Aortic smooth muscle cell (primary cell): ENCODE measurements around the gene LHX4.

DNA sequence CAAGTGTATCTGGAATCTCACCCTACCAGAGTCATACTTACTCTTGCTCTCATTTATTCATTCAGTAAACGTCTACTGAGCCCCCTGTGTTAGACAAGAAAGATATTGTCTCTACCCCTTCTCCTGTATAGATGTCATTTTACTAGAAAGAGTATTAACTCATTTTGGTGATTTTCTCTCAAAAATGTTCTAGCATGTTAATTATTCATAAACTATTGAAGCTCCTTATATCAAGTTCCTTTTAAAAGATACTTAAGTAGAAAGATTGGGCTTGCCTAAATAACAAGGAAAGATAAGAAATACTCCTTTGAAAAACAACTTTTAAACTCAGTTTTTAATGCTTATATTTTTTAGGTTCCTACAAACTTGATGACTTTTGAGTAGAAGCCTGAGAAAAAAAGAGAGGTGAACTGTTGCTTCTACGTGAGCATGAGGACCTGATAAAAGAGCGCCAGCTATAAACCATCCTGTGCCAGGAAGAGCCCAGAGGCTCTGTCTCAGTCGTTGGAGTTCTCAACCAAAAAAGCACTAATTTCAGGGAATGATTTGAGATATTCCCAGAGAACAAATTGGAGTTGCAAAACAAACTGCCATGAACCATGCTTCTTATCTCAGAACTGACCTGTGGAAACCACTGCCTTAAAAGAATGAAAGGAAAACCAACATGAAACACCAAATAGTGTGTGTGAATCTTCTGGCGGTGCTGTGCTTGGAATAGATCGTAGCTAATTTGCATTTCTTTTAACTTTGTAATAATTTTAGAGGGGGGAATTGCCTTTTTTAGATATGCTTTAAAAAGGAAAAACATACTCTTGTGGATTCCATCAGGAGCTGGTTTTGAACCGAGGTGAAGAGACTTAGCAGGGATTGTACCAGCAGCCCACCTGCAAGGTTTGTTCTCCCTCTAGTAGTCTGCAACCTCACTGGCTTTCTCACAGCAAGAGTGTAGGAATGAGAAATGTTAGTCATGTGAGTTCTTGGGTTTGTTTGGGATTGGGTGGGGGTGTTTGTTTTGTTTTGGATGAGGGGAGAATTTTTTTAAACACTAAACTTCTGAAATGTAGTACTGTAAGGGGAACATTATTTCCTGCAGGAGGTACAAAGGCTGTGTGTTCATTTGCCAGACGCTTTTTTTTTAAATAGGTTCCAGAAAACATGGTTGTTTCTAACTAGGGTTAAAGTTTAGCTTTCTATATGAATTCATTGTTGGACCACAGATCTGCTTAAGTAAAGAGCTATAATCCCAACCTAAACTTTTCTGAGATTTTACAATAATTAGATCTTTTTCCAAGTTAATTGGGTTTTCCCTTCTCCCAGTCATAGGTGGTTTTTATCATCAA, 45.6 kb upstream of the ANGPTL1 start:
- RRBS = no CpG with 5 or more reads among the region's 8 CpGs

DNA sequence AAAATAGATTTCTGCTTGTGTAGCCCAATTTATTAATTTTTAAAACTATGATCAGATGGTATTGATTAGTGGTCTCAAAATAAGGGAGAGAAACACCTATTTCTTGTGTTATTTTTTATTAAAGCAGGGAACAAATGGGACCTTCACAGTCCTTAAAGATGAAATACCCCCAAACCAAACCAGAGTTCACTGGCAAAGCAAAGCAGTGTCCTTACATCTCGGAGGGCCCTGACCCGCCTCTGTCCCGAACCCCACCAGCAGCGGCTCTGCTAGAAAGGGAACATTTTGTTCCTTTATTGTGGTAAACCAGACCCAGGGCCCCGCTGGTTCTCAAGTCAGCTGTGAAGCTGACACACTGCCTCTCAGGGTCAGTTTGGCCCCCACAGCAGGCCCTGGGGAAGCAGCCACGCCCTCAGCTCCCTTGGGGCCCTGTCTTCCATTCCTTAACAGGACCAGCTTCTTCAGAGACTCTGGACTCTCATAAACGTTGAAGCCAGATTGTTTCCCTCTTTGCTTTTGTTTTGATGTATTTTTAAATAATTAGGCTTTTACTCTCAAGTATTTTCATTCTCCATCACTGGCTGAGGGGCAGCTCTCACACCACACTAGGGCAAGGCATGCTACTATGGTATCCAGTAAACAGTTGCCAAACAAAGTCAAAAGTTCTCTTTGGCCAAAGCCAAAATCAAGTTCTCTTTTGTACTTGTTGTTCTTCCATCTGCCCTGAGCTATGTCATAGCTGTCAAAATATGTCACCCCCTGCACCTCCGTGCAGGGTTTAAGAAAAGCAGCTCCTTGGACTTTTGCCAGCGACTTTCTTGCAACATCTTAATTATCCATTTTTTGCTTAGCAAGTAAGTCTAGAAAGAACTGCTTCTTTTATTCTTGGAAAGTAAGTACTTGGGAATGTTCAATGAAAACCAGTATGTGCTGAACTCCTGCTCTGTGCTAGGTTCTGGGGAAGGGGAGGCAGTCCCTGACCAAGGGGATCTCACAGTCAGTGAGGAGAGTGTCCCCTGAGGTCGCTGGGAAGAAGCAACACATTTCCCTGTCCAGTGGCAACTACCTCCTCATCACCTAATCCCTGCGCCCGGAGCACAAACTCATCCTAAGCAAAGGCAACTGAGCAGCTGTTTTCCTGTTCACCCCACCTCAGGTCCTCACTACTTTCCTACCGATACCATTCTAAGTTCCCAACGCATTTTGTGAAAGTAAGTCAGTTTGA, 61.2 kb upstream of the ANGPTL1 start:
- RRBS = no CpG with 5 or more reads among the region's 14 CpGs

DNA sequence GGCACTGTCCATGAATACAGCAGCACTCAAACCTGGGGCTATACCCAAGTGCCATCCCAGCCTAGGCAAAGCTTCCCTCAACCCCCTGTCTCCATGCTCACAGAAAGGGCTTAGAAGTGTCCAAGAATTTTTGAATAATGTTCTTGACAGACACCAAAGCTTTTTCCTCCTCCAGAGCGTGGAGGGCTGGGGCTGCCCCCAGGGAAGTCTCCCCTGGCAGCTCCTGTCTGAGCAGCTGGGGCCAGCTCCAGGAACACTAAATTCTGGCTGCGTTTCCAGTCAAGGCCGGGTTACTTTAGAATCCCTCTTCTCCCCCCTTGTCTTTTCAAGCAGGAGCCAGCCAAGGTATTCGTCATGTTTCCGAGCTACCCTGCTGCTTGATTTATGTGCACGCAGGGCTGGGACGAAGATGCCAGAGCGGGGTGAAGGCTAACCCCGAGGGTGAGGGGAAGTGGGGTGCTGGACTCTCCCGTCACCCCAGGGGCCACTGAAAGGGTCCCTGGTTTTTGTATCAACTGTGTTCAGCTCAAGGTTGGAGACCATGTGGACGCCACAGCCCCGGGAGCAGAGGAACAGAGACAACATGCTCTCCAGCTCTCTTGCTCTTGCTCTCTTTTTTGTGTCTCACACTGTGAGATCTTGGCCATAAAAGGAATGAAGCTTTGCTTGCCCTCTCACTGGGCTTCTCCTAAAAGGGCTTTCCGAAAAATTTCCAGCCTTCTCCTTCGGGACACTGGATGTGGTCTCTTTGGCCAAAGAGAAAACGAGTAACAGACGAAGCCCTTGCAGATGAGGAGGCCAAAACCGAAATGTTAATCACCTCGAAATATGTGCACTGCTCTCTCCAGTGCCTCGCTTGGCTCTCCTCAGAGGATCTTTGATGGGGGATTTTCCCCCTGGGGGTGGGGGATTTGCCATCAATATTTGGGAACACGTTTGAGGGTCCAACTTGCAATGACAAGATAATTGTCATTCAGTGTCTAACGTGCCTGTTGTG, 68.2 kb upstream of the ANGPTL1 start:
- RRBS = no CpG with 5 or more reads among the region's 21 CpGs

- RRBS = no CpG with 5 or more reads among the region's 13 CpGs
Observed at GRCh38 chr1:179002826-179003478, 22.7 kb upstream of the FAM20B start.

DNA sequence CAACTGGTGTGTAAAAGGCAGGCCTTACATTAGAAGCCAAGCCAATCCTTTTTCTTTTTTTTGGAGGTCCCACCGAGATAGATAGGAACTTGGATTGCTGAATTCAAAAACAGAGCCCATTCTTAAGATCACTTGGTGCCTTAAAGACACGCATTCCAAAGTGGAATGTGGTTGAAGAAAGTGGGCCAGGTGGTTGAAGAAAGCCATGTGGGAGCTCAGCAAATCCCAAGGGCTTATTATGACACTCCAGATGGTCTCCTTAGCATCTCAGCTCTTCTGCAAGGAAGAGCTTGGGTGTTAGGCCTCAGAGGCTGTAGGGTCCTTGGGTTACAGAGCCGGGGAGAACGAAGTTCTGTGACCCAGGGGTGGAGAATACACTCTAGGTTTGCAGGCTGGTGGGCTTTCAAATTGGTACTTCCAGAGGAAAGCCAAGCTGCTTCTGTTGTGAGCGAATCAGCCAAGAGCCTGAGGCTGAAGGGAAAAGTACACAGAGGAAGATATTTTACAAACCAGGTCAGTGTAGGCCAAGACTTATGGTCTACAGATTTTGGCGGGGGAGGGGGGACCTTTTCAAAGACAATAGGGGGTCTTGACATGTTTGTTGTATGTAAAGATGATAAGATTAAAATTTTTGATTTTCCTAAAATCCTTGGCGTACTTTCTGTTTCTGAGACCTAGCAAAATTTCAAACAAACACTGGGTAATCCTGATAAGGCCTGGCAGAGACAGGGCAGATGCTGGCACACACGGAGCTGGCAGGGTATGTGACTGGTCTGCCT, 13.7 kb downstream of the TOR3A start:
- RRBS = no CpG with 5 or more reads among the region's 8 CpGs

GRCh38 chr1:179230747-179231102, 1.2 kb upstream of the ABL2 start:
- RRBS = no CpG with 5 or more reads among the region's 3 CpGs

- RRBS = no CpG with 5 or more reads among the region's 5 CpGs
Observed at GRCh38 chr1:179709675-179710423, 33.2 kb upstream of the FAM163A start.

DNA sequence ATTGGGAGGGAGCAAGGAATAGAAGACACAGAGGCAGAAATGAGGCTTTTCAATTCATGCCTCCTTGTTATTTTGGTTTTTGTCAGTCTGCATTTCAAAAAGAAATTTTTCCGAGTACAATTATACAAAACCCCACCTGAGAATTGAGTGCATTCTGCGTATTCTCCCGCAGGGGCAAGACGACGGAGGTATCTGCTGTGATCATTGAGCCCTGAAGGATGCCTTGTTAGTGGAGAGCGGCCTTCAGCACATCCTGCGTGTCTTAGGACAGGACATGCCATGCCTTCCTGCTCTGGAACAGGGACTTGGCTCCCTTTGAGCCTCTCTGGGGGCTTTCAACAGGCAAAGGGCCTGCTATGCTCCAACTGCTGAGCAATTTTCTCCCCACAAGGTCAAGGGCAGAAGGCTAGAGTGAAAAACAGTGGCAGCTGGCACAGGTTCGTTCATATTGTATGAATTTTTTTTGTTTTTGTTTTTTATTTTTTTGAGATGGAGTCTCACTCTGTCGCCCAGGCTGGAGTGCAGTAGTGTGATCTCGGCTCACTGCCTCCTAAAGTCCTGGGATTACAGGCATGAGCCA, 52.4 kb downstream of the TOR1AIP2 start:
- RRBS = no CpG with 5 or more reads among the region's 10 CpGs

DNA sequence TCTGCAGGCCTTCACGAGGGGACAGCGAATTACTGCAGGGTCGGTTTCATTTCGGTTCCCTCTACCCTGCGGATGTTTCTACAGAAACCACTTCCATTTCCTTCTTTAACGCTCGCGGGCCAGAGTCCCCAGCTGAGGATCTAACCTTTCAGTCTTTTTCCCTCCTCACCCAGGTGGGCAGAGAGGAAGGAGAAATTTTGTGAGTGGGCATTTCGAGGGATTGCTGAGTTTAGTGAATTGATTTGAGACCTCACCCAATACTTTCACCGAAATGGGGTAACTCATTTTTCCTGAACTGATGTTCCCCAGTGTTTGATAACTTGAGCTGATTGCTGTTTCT, 1.2 kb downstream of the TOR1AIP1 start:
- RRBS = no CpG with 5 or more reads among the region's 10 CpGs

DNA sequence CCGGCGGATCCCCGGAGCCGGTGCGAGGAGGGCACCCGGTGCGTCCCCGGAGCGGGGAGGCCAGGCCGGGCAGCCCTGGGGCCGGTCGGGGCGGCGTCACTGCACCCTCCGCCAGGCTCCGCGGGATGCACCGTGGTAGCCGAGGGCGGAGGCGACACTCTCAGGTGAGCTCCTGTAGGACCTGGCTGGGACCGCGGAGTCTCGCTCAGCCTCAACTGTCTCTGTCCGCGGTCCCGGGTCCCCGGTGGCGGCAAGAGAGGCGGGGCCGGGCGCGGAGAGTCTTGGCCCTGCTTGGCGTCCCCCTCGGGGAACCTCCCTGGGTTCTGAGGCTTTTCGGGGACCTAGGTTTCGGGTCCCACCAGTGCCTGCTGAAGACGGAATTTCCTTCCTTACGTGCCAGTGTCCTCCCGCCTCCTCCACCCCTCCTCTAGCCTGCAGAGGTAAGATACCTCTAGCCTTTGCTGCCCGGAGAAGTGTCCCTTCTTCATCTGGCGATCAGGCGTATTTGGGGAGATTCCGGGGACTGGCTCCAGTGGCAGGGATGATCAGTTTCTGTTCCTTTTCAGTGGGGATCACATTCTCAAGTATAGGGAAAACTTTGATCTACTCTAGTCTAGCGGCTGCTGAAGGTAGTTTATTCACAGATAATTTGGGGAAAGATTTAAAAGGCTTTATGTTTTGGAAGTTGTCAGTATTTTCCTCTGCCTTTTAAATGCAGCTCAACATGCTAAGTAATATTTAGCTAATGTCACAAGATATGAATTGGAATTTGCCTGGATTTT, 560 bp downstream of the CEP350 start:
- RRBS = 0% methylated on average over 3 of the region's 45 CpGs

DNA sequence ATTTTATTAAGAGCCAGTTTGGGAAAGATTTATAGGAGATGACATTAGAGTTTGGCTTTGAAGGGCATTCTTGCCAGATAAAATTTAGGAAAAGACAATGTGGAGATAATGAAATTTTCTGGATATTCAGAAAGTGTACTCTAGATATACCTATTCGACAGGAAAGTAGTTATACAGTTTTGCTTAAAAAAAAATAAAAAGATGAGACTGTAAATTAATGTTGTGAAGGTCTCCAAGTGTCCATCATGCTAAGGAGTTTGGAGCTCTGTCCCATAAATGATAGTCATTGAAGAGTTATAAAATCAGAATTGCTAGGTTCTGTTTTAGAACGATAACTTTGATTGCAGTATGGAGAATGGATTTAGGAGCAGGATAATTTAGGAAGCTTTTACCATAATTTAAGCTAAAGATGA, 20.5 kb downstream of the CEP350 start:
- RRBS = no CpG with 5 or more reads among the region's 2 CpGs

DNA sequence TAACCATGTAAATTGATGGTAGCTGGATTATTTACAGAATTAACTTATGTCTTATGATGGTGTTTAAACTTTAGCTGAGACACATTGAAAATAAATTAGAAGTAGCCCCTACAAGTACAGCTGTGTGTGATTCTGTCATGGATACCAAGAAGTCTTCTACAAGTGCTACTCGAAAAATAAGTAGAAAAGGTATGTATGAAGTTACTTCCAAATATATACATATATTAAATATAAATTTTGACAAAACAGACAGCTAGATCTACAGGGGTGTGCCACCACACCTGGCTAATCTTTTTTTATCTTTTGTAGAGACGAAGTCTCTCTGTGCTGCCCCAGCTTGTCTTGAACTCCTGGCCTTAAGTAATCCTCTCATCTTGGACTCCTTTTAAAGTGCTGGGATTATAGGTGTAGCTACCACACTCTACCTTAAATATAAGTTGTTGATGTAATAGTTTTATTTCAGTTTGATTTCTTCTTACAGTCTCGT, 35.9 kb downstream of the CEP350 start:
- RRBS = no CpG with 5 or more reads among the region's 3 CpGs

DNA sequence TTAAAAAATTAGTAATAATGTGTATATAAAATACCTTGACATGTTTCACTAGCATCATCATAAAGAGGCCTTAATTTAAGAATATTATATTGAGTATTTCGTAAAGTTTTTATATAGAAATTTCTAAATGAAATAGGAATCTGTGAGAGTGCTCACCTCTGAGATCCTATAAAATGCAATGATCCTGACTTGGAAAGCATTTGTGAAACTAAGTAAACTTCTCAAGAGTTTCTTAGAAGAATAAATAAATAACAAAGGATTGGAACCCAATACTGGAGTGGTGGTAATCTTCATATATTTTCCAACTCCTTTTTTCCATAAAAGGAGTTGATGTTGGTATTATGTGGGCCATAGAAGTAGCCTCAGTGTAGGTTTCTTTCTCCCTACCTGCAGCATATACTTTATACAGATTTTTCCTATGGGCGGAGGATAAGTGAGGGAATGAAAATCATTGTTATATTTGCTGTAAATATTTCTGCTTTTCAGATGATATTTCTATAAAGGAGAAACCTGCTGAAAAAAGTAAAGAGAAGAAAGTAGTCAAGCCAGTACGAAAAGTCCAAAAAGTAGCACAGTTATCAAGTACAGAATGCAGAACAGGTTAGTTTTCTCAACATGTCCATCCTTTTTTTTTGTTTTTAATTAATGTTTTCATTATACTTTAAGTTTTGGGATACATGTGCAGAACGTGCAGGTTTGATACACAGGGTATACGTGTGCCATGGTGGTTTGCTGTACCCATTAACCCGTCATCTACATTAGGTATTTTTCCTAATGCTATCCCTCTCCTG, 51.6 kb downstream of the CEP350 start:
- RRBS = no CpG with 5 or more reads among the region's 6 CpGs

- RRBS = no CpG with 5 or more reads among the region's 2 CpGs
Observed at GRCh38 chr1:180020048-180021095, 65.8 kb downstream of the CEP350 start.

- RRBS = no CpG with 5 or more reads among the region's 9 CpGs
Observed at GRCh38 chr1:180156006-180156884, 1.6 kb downstream of the QSOX1 start.

DNA sequence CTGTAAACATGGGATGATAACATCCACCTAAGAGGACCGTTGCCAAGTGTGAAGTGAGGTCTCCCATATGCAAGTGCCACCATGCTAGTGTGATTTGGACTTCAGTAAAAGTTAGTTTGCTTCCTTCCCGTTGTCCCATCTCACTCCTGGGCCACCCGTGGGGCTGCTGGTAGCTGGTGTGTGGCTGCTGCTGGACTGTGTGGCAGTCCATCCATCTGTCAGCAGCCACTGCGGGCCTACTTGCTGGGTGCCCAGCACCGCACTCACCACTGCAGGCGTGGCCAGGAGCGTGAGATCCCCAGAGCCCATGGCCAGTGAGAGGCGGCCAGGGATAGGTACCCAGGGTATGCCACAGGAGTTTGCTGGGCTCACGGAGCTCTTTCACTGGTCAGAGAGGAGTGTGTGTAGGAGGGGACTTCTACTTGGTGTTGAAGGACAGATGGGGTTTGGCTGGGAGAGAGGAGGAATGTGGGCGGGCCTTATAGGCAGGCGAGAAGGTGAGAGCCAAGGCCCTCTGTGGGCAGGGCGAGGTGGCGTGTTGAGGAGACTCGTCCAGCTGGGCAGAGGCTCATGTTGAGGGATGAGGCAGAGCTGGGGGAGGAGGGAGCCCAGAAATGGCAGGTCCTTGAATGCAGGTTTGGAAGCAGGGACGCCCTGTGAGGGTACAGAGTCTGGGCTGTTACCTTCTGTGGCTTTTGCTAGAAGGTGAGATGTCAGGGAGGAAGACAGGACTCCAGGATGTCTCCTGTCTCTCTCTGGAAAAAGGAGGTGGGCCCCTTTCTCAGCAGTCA, 15.0 kb downstream of the QSOX1 start:
- RRBS = no CpG with 5 or more reads among the region's 15 CpGs

DNA sequence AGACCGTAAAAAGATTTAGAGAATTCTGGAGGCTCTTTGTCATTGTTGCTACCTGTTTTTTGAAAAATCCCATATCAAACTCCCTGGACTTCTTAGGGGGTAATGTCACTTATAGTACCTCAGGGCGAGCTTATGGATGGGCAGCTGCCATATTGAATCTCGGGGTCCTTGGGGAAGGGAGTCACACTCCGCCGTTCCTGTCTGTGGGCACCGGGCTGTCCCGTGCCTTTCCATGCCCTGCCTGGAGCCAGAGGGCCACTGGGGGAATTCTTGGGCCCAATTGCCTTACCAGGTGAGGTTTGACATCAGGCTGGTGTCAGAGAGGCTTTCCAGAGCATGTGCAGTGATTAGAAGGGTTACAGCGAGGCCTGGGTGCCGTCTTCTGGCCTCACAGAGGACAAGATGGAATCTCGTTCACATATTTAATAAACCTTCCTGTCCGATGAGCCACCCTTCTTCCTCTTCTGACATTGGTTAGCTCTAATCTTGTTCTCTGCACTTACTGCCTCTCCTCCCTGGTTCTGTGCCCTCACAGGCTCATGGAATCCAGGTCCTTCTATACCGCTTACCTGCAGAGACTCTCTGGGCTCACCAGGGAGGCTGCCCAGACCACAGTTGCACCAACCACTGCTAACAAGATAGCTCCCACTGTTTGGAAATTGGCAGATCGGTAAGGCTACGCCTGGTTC, 28.9 kb downstream of the QSOX1 start:
- RRBS = no CpG with 5 or more reads among the region's 14 CpGs

GRCh38 chr1:180229328-180230462, at the start of gene LHX4:
Gene LHX4, plus strand, starts transcription at chr1:180230264.
- RRBS = 3% methylated on average over 43 of the region's 124 CpGs

DNA sequence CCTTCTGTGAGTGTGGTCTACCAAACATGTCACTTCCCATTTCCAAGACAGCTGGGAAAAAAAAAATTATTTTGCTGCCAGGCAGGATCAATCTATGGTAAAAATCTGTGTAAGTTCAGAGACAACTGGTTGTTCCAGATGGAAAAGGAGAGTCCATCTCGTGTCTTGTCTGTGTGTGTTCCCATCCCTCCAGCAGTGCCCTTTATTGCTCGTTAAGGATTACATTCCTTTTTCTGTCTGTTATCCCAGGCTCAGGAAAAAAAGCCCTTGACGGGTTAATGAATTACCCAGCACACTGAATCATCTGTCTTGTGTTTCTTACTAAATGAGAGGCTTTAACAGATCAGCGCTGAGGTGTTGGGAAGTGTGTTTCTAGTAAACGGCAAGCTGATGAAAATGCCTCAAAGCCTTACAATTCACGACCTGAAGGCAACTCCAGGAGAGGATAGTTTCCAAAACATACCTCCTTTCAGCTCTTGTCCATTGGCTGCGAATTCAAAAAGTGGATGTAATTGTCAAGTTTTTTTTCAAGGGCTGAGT, 33.2 kb upstream of the XPR1 start:
- RRBS = no CpG with 5 or more reads among the region's 7 CpGs

DNA sequence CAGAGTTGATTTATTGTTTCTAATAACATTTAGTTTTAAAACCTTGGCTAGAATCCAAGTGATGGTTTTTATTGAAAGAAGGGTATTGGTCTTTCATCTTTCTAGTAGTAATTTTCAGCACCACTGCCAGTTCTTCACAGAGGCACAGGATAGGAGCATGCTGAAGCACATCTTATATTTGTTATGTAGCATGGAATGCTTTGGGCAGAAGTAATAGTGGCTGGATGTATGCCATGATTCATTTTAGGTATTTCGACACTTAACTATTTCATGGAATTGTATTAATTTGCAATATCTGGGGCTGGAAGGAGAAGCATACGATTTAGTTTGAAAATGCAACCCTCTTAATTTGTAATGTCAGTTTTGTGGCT, 1.9 kb downstream of the XPR1 start:
- RRBS = no CpG with 5 or more reads among the region's 2 CpGs